Bronchus (tissue), 1 donor: ENCODE data around the genes EPHA7 and MMS22L.

DNA sequence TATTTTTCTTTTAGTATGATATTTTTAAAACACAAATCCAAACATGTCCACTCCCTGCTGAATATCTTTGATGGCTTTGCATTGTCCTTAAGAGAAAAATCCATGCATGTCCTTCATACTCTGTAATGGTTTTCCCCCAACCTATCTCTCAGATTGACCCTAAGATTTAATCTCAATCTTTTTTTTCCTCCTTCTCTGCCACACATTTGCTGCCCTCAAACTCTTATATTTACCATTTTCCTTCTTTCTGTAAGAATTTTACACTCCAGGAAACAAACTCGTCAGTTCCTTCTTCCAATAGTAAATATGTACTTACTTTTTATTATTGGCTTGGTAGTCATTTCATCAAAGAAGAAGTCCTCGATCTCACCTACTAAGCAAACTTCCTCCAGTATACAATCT lies 673.5 kb downstream of the EPHA7 start:
- PRO-cap: no peak

DNA sequence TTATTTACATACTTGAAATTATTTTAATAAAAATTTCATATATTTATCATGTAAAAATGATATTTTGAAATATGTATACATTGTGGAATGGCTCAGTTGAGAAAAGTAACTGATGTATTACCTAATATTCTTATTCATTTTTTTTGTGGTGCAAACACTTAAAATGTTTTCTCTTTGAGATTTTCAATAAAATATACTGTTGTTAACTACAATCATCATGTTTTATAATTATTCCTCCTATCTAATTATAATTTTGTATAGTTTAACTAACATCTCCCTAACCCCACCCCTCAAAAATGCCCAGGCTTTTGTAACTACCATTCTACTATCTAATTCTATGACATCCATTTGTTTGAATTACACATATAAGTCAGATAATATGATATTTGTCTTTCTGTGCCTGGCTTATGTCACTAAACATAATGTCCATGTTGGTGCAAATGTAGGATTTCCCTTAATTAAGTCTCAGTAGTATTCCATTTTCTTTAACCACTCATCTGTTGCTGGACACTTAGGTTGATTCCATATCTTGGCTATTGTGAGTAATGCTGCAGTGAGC lies 544.0 kb downstream of the EPHA7 start:
- PRO-cap: no peak

DNA sequence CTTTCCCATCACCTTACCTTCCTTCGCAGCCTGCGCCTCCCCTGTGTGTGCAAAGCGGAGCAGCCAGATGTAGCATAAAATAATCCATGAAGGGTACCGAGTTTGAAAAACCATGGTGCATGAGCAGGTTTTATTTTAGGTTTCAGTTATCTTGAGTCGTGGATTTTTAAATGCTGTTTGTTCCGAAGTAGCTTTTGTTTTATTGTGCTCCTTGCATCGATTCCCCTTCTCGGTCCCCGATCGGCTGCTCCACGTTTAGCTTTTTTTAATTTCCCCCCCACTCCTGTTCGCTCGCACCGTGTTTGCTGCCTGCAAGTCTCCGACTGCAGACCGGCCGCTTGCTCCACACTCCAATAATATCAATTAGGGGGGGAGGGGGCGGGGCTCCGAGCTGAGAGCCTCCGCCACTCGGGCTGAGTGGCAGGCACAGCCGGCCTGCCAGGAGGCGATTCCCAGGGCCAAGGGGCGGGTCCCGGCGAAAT lies at the start of gene EPHA7:
Gene EPHA7, minus strand, starts transcription at position 332 of the 482 bp plus-strand sequence.
- PRO-cap: bidirectional peak, plus-strand start outside the sequence, minus-strand start at position 327 of the sequence

DNA sequence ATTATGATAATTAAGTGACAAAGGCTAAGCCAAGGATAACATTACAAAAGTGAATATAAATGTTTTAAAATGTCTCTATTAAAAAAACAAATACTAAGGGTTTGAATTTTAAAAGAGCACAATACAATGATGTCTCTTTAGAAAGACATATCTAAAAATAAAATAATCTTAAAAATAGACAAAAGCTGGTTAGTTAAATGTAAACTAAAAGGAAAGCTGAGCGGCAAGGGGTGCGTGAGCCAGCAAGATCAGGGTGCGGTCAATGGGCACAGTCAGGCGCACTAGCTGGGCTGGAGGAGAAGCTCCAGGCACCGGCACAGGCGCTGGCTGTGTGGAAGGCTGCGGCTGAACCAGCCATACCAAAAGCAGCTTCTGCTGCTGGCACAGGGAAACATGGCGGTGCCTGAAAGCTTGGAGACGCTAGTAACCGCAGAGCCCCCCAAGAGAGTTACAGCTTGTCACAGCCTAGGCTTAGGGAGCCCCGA lies 58.9 kb upstream of the MANEA start:
- PRO-cap: no peak

DNA sequence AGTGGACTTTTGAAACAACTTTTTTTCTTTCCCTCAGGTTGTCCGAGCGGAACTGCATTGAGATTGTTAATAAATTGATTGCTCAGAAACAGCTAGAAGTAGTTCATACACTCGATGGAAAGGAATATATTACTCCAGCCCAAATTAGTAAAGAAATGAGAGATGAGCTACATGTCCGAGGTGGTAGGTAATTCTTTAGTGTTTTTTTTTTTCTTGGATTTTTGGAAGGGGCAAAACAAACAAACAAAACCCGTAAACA lies 1.4 kb downstream of the UFL1 start:
- PRO-cap: no peak

DNA sequence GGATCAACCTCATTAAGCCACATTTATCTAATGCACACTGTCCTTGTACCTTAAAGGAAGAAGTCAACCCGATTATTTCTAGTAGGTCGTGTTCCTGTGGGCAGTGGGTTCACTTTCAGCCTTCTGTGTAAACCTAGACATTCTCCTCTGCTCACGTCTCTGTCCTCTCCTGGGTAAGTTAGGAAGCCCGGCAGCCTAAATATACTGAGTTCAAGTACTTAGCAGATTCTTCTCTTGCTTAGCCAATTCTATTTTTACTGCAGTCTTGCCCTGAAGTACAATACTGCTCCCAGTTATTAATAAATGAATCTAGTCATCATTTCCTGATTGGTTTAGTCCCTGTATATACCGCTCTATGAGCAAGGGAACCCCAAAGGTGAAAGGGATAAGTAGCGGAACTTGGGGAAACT lies 14.6 kb upstream of the GPR63 start:
- PRO-cap: no peak

- PRO-cap: no peak
Measured at GRCh38 chr6:97104537-97104840, 178.5 kb downstream of the MMS22L start.

- PRO-cap: bidirectional peak, plus-strand start at chr6:97283404, minus-strand start at chr6:97283237
Measured at GRCh38 chr6:97282777-97283844, at the start of gene MMS22L. Gene MMS22L, minus strand, starts transcription at chr6:97283216.

GRCh38 chr6:97594748-97595248 lies 311.8 kb upstream of the MMS22L start:
- PRO-cap: no peak

GRCh38 chr6:98111207-98111456 lies 723.2 kb upstream of the POU3F2 start:
- PRO-cap: unidirectional peak, plus-strand start at chr6:98111312

DNA sequence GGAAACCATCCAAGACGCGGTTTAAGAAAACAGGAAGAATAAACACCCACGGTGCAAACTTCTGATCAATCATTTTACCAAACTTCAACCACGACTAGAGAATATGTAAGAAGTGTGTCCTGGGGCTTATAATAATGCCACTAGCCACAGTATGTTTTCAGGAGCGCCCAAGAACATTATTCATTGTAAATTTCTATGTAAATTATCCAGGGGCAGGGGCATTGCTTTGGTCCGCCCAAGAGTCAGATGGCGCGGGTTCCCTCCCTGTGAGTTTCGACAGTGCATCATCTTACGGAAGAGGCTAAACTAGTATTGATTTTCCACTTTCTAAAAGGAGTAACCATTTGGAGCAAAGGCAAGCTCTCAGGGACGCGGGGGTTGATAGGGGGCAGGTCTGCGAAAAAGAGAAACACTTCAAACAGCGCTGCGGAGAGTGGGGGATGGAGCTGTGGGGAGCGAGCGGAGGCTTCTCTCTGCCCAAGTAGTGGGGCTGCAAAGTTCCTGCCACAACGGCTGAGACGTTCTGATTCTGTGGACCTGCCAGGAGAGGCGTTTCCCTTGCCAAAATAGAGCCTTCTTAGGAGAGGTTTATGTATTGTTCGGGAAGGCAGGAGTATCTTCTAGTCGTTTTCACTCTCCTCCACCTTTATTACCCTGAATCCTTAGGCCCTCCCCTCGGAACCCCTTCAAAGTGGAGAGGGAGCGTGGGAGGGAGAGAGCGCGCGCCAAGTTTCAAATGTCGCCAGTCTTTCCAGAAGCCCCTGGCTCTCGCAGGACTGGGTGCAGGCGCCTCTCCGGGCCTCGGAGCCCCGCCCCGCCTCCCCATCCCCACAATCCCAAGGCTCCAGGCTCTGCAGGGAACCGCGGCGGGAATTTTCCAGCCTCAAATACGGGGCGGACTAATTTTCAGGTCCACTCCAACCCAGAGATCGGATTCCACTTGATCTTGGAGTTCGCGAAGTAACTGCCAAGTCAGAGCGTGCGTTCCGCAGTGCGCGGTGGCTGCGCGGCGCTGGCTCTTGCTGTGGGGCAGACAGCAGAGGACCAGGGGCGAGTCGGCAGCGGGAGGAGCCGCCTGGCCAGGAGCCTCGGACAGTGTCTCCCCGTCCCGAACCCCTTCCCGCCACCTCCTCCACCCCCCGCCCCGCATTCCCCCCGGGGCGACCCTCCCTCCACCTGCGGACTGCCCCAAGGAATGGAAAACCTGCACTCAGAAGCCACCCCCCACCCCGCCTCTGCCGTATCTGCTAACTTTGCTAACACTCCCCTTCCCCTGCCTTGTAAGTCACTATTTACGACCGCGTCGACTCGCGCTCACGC lies 10.1 kb upstream of the POU3F2 start:
- PRO-cap: no peak

- PRO-cap: no peak
Measured at GRCh38 chr6:98827543-98828120, 6.7 kb upstream of the POU3F2 start.

- PRO-cap: no peak
Measured at GRCh38 chr6:98922943-98923847, 24.6 kb downstream of the FBXL4 start.

GRCh38 chr6:99408015-99408622 lies 14.1 kb upstream of the COQ3 start:
- PRO-cap: no peak

- PRO-cap: no peak
Measured at GRCh38 chr6:99448128-99448742, 23.1 kb upstream of the PNISR start.

DNA sequence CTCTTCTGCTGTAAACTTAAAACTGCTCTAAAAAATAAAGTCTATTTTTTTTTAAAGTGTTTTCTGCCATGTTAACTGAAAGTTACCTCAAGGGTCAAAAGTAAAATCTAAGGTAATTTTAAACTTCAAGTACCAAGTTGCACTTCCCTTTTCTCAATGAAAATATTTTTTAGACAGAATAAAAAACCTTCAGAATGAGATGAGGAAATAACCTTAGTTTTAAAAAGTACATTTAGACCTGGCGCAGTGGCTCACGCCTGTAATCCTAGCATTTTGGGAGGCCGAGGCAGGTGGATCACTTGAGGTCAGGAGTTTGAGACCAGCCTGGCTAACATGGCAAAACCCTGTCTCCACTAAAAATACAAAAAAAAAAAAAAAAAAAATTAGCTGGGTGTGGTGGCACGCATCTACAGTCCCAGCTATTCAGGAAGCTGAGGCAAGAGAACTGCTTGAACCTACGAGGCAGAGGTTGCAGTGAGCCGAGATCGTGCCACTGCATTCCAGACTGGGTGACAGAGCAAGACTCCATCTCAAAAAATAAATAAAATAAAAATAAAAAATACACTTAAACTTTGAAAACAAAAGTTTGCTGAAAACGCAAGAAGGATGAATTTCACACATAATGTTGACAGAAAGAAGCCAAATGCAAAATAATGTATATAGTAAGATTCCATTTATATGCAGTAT lies 30.3 kb downstream of the USP45 start:
- PRO-cap: no peak

DNA sequence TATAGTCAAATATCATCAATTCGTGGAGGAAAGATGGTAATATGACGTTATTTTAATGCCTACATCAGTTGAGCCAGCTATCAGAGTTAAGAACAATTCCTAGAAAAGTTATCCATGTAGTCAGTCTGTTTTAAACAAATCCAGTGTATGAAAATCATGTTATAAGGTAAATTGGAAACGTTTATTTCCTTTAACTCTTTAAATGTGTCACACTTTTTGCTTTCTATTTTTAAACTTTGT lies 323 bp upstream of the TSTD3 start:
- PRO-cap: no peak

DNA sequence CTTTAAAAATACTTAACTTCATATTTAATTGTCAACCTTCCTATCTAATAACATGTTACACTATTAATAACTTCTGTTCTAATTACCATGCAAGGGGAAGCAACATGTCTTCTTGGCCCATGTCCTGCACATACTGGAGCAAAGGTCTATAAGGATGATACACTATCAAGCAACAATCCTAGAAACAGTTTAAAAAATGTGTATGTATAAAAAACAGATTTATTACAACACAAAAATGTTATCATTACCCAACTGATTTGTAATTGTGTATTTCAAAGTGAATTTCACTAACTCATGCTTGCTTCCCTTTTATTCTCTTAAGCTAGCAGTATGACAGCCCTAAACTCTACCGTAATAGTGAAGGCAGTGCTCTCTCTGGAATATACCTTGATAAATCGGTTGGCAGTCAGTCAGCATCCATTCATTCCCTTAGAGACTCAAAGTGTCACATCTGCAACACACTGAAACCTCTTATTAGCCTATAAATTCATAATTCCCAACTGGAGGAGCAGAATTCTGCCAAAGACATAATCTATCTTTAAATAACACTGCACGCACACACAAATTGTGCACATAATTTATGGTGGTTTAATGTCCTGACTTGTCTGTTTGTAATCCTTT lies 18.2 kb downstream of the CCNC start:
- PRO-cap: no peak

DNA sequence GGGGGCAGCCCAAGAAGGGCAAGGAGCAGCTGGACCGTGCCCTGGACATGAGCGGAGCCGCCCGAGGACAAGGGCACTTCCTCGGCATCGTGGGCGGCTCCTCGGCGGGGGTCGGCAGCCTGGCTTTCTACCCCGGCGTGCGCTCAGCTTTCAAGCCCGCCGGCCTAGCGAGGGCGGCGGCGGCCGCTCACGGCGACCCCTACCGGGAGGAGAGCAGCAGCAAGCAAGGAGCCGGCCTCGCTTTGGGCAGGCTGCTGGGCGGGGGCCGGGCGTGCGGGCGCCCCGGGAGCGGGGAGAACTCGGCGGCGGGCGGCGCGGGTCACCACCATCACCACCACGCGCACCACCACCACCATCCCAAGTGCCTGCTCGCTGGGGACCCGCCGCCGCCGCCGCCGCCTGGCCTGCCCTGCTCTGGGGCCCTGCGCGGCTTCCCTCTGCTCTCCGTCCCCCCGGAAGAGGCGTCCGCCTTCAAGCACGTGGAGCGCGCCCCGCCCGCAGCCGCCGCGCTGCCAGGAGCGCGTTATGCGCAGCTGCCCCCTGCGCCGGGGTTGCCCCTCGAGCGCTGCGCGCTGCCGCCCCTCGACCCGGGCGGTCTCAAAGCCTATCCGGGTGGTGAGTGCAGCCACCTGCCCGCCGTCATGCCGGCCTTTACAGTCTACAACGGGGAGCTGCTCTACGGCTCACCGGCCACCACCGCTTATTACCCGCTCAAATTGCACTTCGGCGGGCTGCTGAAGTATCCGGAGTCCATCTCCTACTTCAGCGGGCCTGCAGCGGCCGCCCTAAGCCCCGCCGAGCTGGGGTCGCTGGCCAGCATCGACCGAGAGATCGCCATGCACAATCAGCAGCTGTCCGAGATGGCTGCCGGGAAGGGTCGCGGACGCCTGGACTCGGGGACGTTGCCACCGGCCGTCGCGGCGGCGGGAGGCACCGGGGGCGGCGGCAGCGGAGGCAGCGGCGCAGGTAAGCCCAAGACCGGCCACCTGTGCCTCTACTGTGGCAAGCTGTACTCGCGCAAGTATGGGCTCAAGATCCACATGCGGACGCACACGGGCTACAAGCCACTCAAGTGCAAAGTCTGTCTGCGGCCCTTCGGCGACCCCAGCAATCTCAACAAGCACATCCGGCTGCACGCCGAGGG lies 7.1 kb downstream of the PRDM13 start:
- PRO-cap: no peak

- PRO-cap: bidirectional peak, plus-strand start at chr6:100454398, minus-strand start at chr6:100454268
Measured at GRCh38 chr6:100454158-100454727, 10.5 kb downstream of the SIM1 start.